NALM6 (cell line): ENCODE data around the genes PIANP and C12orf57.

GRCh38 chr12:6530438-6531049, 3.8 kb upstream of the GAPDH start:
- PRO-cap: no peak

DNA sequence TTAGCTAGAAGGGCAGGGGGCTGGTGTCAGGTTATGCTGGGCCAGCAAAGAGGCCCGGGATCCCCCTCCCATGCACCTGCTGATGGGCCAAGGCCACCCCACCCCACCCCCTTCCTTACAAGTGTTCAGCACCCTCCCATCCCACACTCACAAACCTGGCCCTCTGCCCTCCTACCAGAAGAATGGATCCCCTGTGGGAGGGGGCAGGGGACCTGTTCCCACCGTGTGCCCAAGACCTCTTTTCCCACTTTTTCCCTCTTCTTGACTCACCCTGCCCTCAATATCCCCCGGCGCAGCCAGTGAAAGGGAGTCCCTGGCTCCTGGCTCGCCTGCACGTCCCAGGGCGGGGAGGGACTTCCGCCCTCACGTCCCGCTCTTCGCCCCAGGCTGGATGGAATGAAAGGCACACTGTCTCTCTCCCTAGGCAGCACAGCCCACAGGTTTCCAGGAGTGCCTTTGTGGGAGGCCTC, 1.1 kb upstream of the GAPDH start:
- PRO-cap: unidirectional peak, plus-strand start at position 146 of the sequence; bidirectional peak, plus-strand start at position 406 of the sequence, minus-strand start at position 398 of the sequence

GRCh38 chr12:6538471-6538850, 4.1 kb downstream of the GAPDH start:
- PRO-cap: no peak

- PRO-cap: no peak
Measured at GRCh38 chr12:6542127-6542710, 7.9 kb downstream of the GAPDH start.

- PRO-cap: no peak
Measured at GRCh38 chr12:6556624-6557451, 996 bp upstream of the IFFO1 start.

- PRO-cap: no peak
Measured at GRCh38 chr12:6565886-6566686, 2.0 kb downstream of the NOP2 start.

DNA sequence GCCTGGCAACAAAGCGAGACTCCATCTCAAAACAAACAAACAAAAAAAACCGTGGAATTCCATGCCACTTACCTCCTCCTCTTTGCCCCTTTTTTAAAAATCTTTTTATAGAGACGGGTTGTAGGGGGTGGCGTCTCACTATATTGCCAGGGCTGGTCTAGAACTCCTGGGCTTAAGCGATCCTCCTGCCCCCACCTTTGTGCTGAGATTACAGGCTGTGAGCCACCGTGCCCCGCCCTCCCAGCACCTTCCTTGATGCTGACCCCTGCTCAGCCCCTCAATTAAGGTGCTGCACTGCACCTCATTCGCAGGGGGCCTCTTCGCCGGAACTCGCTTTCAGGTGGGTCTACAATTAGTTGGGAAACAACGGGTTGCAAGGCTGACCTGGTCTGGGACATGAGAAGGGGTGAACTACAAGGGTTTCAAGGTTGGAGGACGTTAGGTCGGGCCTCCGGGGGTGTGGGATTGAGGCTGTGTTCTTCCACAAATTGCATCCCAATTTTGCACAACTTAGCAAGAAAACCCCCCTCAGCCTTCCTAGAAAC, 1.2 kb upstream of the NOP2 start:
- PRO-cap: no peak

GRCh38 chr12:6575599-6575899, 7.5 kb upstream of the NOP2 start:
- PRO-cap: no peak

DNA sequence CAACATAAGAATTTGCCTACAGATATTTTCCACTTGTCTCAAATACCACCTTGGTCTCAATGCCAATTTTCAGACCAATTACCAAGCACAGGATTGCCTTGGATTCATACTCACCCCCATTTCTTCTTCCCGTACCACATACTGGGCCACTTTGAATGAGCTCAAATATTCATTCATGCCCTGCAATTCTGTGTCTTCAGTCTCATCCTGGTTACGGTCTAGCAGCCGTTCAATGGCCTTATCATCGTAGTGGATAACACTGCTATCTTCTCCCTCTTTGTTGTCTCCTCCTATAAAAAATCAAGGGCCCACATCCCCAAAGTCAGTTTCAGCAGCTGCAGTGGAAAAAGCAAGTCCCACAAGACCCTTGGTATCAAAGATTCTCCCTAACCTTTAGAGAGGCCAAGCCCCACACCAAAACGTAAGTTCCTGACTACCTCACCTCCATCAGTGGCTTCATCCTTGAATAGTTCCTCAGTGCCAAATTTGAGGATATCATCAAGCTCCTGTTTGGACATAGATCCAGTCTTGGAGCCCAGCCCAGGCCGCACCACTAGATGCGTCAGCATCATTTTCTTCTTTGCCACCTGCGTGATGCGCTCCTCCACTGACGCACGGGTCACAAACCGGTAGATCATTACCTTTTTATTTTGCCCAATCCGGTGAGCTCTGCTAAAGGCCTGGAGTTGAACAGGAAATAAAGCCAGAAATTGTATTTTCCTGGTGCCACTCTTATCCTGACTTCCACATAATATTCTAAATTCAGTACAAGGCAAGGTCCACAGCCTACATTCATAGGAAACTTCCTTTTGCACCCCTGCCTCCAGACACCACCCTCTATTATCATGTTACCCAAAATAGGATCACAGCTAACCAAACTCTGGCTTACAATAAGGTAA, 19.4 kb upstream of the NOP2 start:
- PRO-cap: no peak

DNA sequence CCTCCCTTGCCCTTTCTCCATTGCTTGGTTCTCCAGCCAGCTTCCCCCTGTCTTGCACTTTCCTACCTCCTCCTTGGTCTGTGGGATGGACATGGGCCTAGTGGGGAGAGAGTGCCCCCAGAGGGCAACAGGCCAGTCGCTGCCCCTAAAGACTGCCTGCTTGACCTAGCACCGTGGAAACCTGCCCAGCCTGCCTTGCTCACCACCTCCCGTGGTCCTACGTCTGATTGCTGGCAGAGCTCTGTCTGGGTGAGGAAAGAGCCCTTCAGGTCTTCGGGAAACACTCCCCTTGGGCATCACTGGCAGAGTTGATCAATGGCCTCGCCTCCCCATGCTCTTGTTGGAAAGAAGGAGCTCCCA, 7.1 kb upstream of the CHD4 start:
- PRO-cap: unidirectional peak, minus-strand start at position 80 of the sequence; unidirectional peak, minus-strand start at position 232 of the sequence

- PRO-cap: no peak
Measured at GRCh38 chr12:6643507-6643980, 3.7 kb downstream of the ACRBP start.

- PRO-cap: no peak
Measured at GRCh38 chr12:6700604-6701350, at the start of gene PIANP. Gene PIANP, minus strand, starts transcription at chr12:6700815.

GRCh38 chr12:6753326-6754549, 797 bp upstream of the MLF2 start:
- PRO-cap: bidirectional peak, plus-strand start at chr12:6753710, minus-strand start at chr12:6753472

- PRO-cap: no peak
Measured at GRCh38 chr12:6769026-6770074, 3.0 kb upstream of the LAG3 start.

- PRO-cap: no peak
Measured at GRCh38 chr12:6771071-6771993, 988 bp upstream of the LAG3 start.

DNA sequence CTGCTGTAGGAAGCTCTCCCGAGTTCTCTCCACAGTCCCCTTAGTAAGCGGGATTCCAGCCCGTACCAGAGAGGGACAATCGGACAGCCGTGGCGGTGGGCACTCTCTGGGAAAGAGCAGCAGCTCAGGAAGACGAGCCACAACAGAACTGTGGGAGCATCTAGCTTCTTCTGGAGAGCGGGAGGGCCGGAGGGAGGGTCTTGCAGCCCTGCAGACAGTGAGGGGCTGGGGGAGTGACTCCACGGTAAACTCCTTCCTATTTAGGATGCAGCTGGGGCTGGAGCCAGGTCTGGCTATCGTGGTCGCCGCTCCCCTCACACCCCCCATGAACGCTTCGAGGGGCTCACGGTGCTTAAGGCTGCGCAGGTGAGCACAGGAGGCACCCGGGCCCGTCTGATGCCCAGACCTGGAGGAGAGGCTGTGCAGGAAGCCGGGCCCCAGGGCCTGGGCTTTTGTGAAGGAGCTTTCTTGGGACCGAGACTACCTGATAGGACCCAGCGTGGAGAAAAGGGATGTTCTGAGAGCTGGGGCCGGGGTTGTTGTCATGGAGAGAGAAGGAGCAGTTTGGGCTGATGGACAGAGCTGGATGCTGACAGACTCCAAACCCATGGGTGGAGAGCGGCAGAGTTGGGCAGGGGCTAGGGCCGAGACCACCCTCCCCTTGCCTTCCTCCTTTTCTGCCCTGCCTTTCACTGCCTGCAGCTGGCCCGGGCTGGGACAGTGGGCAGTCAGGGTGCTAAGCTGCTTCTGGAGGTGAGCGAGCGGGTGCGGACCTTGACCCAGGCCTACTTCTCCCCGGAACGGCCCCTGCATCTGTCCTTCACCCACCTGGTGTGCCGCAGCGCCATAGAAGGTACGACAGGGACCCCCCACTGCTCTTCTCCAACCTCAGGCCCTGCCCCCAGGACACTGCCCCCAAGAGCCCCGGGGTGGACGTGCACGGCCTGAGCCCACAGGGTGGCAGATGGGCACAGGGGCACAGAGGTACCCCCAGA, 3.7 kb upstream of the GNB3 start:
- PRO-cap: no peak

DNA sequence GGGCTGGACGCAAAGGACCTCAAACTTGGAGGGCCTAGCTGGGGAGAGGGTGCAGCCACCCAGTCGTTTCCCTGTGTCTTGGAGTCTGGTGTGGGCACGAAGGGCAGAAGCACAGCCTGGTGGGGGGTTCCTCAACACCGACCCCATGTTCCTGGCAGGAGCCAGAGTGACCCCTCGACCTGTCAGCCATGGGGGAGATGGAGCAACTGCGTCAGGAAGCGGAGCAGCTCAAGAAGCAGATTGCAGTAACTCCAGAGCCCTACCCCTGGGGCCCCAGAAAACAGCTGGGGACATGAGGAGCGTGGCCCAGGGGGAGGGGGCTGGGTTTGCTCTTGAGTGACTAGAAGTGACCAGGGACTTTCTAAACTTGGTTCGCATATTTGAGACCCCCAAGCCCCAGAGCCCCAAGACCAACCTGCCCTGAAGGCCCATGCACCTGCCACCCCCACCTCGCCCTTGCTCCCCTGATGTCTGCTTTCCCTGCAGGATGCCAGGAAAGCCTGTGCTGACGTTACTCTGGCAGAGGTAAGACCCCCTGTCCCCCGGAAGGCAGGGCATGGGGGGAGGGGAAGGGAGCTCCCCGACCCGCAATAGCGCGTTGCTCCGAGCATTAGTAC, 483 bp downstream of the GNB3 start:
- PRO-cap: no peak

DNA sequence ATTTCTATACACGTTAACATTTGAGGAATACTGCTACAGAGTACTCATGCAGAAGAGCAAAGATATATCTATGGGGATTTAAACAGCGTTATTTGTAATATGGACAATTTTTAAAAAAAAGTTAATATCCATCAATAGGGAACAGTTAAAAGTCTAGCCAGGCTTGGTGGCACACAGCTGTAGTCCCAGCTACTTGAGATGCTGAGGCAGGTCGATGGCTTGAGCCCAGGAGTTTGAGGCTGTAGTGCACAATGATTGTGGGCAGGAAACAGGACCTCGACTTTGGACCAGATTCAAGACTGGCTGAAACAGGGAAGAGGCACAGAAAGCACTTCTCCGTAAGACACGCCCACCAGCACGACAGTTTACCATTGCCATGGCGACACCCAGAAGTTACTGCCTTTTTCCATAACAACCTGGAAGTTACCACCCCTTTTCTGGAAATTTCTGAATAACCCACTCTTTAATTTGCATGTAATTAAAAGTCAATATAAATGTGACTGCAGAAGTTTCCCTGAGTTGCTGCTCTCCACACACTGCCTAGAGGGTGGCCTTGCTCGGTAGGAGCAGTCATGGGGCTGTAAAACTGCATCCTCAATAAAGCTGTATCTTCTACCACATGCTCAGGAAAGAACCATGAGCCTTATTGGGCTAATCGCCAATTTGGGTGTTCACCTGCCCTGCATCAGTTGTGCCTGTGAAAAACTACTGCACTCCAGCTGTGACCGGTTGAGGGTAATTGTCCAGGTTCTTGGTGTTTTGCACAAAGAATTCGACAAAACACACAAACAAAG, 4.7 kb upstream of the LRRC23 start:
- PRO-cap: no peak

GRCh38 chr12:6926922-6927170, 913 bp upstream of the ATN1 start:
- PRO-cap: no peak

DNA sequence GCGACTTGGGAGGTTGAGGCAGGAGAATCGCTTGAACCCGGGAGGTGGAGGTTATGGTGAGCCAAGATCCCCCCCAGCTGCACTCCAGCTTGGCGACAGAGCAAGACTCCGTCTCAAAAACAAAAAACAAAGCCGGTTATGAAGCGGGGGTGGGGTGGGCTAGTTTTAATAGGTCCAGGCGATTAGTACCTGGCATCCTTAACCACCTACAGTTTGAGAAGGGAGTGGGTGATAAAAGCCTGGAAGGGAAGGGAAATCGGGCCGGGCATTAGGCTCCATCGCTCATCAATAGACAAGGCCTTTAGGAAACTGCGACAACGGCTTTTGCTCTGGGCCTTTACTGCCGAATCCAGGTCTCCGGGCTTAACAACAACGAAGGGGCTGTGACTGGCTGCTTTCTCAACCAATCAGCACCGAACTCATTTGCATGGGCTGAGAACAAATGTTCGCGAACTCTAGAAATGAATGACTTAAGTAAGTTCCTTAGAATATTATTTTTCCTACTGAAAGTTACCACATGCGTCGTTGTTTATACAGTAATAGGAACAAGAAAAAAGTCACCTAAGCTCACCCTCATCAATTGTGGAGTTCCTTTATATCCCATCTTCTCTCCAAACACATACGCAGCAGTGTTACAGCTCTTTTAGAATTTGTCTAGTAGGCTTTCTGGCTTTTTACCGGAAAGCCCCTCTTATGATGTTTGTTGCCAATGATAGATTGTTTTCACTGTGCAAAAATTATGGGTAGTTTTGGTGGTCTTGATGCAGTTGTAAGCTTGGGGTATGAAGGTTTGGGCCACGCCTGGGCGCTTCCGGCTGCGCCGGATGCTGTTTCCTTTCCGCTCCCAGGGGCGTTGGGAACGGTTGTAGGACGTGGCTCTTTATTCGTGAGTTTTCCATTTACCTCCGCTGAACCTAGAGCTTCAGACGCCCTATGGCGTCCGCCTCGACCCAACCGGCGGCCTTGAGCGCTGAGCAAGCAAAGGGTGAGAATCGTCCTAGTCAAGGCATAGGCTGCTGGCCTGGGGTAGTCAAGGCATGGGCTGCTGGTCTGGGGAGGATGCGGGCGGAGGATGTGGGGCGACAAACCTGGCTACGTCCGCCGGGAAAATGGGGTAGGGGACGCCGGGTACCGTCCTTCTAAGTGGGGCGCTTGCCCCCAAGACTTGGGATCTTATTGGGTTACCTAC, at the start of gene C12orf57:
TSS of gene C12orf57 (plus strand) at position 834 of the 1,189 bp plus-strand sequence.
- PRO-cap: bidirectional peak, plus-strand start at position 629 of the sequence, minus-strand start at position 342 of the sequence; bidirectional peak, plus-strand start at position 899 of the sequence, minus-strand start at position 983 of the sequence